AG04449 (cell line): ENCODE measurements around a stretch of chr12.

GRCh38 chr12:27634880-27635232, 61.4 kb upstream of the REP15 start:
- RRBS: no CpG with 5 or more reads among the region's 4 CpGs

- RRBS: no CpG with 5 or more reads among the region's 16 CpGs
These were observed 17.6 kb upstream of the MANSC4 start for GRCh38 chr12:27797594-27797986.

- RRBS: 8% methylated on average over 1 of the region's 22 CpGs
These were observed 3.2 kb downstream of the PTHLH start for GRCh38 chr12:27969324-27969662.

GRCh38 chr12:28245922-28247052, 56.0 kb downstream of the CCDC91 start:
- RRBS: no CpG with 5 or more reads among the region's 1 CpG

DNA sequence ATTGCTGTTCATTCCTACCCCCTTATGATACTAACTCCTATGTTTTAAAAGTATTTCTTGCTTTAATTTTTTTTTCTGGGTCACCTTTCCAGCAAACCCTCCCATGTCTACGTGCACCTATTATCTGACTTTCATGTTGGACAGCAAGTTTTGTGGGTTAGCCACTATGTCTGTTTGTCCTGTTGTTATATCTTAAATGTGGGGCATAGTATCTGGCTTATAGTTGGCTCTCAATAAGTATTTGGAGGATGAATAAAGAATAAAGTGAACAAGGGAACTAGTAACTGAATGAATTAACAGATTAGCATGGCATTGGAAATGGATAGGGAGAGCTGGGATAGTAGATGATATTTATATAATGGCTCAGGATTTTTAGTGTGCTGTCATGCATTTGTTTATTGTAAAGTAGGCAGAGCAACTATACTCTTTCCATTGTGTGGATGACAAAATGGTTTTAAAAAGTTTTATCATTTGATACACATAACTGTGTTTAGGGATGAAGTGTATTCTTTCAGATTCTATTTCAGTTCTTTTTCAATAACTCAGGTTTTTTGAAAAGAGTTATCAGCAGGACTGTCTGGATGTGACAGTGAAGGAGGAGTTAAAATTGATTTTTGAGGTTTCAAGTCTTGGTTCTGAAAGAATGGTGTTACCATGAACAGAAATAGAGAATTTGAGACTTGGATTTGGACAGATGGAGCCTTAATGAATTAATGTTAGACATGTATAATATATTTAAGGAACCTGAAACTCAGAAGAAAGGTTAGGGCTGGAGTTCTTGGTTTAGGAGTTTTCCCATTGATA, 70.5 kb downstream of the CCDC91 start:
- RRBS: no CpG with 5 or more reads among the region's 1 CpG

DNA sequence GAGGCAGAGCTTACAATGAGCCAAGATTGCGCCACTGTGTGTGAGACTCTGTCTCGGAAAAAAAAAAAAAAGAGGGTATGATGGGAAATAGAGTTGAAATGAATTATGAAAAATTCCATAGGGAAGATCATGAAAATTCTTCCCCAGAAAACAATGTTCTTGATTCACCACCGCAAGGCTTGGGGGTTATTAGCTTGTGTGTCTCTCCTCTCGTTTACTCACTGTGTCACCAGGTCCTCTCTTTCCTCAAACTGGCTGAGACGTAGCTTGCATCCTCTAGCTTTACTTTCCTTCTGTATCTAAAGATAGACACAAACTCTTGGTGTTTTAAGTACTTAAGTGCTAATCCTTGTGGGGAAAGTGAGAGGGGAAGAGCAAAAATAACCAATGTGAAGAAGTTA, 10.4 kb downstream of the FAR2 start:
- RRBS: no CpG with 5 or more reads among the region's 5 CpGs

DNA sequence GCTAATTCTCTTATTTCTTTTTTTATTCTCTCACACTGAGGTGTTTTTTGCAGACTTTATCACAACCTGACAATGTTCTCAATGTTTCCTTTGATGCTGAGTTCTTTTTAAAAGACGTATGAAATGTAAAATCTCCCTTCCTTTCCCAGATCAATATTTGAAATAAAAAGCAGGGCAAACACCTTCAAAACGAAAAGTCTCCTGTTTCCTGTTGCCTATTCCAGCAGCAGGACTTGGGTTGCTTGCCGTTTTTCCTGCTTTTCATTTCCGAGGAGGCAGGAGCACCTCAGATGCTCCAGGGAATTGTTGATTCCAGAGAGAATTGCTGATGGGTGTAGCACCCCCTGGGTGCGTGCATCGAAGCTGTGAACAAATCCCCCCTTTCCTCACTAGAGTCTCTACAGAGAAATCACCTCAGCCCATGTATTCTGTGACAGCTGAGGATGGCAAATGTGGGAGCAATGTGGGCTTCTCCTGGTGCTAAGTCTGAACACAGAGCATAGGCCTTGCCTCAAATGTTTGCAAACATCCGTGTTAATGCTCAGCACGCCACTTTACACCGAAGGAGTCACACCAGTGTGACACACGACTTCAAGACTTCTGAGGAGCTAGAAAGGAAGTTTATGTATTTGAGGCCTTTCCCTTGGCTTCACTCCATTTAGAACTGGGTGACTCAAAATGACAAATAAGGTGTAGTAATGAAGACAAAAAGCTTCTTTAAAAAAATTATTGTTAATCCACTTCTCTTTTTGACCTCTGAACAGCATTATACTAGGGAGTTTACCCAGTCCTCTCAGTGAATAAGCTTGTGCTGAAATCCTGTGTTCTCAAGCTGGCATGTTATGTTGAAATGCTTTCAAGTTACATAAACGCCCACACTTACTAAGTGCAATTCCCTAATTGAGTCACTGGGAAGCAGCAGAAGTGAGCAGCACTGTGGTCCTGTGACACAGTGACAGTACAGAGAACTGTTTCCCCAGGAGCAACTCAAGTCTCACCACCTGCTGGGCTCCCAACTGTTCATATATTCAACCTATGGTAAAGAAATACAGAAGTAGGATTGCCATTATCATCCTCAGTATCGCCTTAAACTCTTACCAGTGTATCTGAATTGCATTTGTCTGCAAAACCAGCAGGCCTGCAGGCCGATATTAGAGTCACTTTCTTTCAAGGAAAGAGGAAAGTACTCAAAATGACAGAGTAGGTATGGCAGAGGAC, 92.9 kb downstream of the FAR2 start:
- RRBS: no CpG with 5 or more reads among the region's 13 CpGs

GRCh38 chr12:29506480-29507223, 9.2 kb upstream of the OVCH1 start:
- RRBS: no CpG with 5 or more reads among the region's 6 CpGs

GRCh38 chr12:29583025-29583772, 85.7 kb upstream of the OVCH1 start:
- RRBS: no CpG with 5 or more reads among the region's 2 CpGs

- RRBS: no CpG with 5 or more reads among the region's 7 CpGs
These were observed 3.0 kb downstream of the IPO8 start for GRCh38 chr12:30692443-30693228.

- RRBS: no CpG with 5 or more reads among the region's 12 CpGs
These were observed 815 bp downstream of the IPO8 start for GRCh38 chr12:30694862-30695246.

- RRBS: no CpG with 5 or more reads among the region's 7 CpGs
These were observed 62.3 kb downstream of the TSPAN11 start for GRCh38 chr12:30988794-30989369.

DNA sequence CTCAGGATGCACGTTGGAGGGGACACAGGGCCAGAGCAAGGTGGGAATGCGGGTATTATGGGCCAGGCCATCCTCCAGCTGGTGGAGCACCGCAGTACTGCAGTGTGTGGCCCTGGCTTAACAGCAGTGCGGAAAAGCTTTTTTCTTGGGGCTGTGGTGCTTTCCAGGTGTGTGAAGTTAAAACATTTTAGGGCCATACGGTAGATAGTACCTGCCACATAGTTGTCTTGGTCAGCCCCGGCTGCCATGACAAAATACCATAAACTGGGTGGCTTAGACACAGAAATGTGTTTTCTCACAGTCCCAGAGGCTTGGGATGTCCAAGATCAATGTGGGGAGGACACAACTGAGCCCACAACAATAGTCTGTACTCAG, 938 bp downstream of the DDX11 start:
- RRBS: no CpG with 5 or more reads among the region's 6 CpGs

DNA sequence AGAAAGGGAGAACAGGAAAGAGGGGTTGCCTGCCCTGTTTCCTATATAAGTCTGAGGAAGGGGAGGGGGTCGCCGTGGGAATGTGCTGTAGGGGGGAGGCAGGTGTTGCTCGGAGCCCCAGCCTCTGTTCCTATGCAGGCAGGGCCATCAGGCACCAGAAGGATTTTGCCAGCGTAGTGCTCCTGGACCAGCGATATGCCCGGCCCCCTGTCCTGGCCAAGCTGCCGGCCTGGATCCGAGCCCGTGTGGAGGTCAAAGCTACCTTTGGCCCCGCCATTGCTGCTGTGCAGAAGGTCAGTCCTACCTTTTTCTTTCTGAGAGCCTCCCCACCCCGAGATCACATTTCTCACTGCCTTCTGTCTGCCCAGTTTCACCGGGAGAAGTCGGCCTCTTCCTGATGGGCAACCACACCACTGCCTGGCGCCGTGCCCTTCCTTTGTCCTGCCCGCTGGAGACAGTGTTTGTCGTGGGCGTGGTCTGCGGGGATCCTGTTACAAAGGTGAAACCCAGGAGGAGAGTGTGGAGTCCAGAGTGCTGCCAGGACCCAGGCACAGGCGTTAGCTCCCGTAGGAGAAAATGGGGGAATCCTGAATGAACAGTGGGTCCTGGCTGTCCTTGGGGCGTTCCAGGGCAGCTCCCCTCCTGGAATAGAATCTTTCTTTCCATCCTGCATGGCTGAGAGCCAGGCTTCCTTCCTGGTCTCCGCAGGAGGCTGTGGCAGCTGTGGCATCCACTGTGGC, 29.9 kb downstream of the DDX11 start:
- RRBS: no CpG with 5 or more reads among the region's 23 CpGs

GRCh38 chr12:31325795-31325972, 266 bp downstream of the SINHCAF start:
- RRBS: no CpG with 5 or more reads among the region's 5 CpGs

- RRBS: no CpG with 5 or more reads among the region's 6 CpGs
These were observed 43.6 kb upstream of the SINHCAF start for GRCh38 chr12:31369477-31369964.

DNA sequence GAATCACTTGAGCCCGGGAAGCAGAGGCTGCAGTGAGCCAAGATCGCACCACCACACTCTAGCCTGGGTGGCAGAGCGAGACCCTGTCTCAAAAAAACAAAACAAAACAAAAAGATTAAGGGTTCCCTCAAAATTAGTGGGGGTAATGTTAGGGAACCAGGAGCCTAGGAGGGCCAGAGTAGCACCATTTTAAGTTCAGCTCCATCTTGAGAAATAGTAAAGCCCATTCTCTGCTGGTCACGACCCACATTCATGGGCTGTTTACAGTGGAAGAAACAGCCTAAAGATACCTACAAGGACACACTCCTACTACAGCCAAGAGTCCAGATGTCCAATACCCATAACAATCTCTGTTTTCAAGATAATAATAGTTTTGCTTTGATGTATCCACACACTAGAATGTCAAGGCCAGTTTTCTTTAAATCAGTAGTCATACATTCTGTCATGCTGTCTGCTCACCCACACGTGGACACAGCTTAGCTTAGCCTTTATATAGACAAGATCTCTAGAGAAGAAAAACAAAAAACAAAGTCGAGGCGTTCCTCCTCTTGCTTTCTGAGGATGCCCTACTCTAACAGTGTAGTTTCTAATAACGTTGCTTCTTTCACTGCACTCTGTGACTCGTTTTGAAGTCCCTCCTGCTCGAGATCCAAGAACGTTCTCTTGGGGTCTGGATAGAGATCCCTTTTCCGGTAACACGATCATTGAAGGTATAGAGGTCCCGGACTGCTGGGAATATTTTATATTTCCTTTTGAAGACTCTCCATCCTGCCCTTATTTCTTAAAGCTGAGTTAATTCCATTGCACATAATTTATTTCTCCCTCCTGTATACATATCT, 17.9 kb upstream of the ETFBKMT start:
- RRBS: no CpG with 5 or more reads among the region's 14 CpGs

- RRBS: no CpG with 5 or more reads among the region's 8 CpGs
These were observed 13.5 kb downstream of the AMN1 start for GRCh38 chr12:31714997-31716117.

DNA sequence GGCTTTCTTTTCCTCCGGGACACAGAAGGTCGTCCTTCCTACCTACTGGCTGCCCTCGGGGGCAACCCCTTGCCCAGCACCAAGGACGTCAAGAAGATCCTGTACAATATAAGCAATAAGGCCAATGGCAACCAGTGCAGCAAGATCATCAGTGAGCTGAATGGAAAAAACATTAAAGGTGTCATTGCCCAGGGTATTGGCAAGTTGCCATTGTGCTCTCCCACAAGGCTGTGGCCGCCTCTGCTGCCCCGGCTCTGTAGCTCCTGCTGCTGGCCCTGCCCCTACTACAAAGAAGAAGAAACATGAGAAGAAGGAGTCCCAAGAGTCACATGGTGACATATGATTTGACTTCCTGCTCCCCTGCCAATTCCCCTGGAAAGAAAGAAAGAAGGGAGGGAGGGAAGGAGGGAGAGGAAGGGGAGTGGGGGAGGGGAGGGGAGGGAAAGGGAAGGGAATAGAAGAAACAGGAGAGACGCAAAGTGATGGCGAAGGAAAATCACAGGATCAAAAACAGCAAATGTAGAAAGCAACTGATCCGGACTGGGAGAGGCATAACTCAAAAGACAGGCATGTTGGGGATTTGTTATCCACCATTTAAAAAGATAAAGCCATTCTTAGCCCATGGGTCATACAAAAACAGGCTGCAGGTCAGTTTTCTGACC, 61.3 kb upstream of the RESF1 start:
- RRBS: no CpG with 5 or more reads among the region's 9 CpGs

GRCh38 chr12:32273007-32273246, 126.4 kb upstream of the FGD4 start:
- RRBS: no CpG with 5 or more reads among the region's 1 CpG